Spleen (tissue), 7 donors: ENCODE measurements around a stretch of chr21.

DNA sequence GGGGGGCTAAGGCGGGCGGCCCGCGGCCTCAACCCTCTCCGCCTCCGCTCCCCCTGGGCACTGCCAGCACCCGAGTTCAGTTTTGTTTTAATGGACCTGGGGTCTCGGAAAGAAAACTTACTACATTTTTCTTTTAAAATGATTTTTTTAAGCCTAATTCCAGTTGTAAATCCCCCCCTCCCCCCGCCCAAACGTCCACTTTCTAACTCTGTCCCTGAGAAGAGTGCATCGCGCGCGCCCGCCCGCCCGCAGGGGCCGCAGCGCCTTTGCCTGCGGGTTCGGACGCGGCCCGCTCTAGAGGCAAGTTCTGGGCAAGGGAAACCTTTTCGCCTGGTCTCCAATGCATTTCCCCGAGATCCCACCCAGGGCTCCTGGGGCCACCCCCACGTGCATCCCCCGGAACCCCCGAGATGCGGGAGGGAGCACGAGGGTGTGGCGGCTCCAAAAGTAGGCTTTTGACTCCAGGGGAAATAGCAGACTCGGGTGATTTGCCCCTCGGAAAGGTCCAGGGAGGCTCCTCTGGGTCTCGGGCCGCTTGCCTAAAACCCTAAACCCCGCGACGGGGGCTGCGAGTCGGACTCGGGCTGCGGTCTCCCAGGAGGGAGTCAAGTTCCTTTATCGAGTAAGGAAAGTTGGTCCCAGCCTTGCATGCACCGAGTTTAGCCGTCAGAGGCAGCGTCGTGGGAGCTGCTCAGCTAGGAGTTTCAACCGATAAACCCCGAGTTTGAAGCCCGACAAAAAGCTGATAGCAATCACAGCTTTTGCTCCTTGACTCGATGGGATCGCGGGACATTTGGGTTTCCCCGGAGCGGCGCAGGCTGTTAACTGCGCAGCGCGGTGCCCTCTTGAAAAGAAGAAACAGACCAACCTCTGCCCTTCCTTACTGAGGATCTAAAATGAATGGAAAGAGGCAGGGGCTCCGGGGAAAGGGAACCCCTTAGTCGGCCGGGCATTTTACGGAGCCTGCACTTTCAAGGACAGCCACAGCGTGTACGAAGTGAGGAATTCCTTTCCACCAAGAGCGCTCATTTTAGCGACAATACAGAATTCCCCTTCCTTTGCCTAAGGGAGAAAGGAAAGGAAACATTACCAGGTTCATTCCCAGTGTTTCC, 158.2 kb downstream of the RUNX1 start:
- PRO-cap, 4 experiments = no peak in any of the 4 experiments
- RAMPAGE, long total RNA, 4 experiments = no peak in any of the 4 experiments

DNA sequence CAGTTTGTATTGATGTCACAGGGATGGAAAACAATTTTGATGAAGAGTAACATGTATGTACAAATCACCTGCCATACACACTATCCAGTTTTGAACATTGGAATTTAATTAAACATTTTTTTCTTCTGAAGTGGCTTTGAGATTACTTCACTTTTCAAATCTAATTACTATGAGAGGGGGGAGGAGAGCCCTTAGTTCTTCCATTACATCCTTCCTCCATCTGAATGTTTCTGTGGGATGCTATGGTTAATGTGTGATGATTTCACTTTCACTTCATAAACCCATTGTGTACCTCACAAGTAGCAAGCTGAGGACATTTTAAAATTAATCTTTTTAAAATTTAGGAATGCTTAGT, 156.9 kb downstream of the RUNX1 start:
- PRO-cap, 4 experiments = no peak in any of the 4 experiments
- RAMPAGE, long total RNA, 4 experiments = no peak in any of the 4 experiments

DNA sequence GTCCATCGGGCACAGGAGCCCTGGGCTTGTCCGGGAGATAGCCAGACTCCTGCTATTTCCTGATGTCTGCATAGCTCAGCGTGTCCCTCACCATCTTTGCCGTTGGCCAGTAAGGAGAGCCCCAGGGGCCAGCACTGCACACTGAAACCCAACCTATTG, 2.3 kb downstream of the RUNX1 start:
- PRO-cap, 4 experiments = no peak in any of the 4 experiments
- RAMPAGE, long total RNA, 4 experiments = no peak in any of the 4 experiments

- PRO-cap, 4 experiments = peak in 1 of 4 experiments; most common plus-strand start chr21:35227683 (in 1); most common minus-strand start chr21:35227419 (in 1)
- RAMPAGE, long total RNA, 4 experiments = no peak in any of the 4 experiments
Measured at GRCh38 chr21:35227116-35227773, 178.1 kb upstream of the RUNX1 start.

DNA sequence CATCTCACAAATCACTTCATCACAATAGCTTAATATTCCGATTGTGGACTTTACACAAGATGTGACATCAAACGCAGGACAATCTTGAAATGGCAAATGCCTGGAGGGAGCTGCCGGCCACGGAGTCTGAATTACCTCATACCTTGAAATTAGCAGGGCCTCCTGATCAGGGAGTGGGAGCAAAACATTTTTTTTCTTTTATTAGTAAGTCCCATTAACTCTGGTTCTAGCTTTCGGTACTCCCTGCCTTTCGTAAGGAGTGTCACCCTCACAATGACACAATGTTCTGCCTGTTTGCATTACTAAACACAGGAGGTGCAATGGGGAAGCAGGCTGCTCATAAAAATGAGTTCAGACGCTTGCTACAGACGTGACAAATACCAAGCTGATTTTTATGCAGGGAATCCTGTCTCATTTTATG, 204.9 kb upstream of the RUNX1 start:
- PRO-cap, 4 experiments = no peak in any of the 4 experiments
- RAMPAGE, long total RNA, 4 experiments = no peak in any of the 4 experiments

- PRO-cap, 4 experiments = no peak in any of the 4 experiments
- RAMPAGE, long total RNA, 4 experiments = no peak in any of the 4 experiments
Measured at GRCh38 chr21:35477998-35478706, 429.1 kb upstream of the RUNX1 start.

DNA sequence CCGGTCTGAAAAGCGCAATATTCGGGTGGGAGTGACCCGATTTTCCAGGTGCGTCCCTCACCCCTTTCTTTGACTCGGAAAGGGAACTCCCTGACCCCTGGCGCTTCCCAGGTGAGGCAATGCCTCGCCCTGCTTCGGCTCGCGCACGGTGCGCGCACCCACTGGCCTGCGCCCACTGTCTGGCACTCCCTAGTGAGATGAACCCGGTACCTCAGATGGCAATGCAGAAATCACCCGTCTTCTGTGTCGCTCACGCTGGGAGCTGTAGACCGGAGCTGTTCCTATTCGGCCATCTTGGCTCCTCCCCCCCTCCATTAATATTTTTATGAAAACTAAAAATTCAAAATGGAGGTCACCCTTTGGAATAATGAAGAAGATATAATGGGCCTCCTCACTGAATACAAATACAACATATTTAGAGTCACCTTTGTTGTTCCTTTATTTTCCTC, 450.4 kb upstream of the RUNX1 start:
- PRO-cap, 4 experiments = no peak in any of the 4 experiments
- RAMPAGE, long total RNA, 4 experiments = no peak in any of the 4 experiments

GRCh38 chr21:35529181-35529632, 480.1 kb upstream of the RUNX1 start:
- PRO-cap, 4 experiments = peak in 1 of 4 experiments; most common minus-strand start chr21:35529347 (in 1)
- RAMPAGE, long total RNA, 4 experiments = no peak in any of the 4 experiments

- PRO-cap, 4 experiments = no peak in any of the 4 experiments
- RAMPAGE, long total RNA, 4 experiments = no peak in any of the 4 experiments
Measured at GRCh38 chr21:36321488-36322206, 1.6 kb downstream of the MORC3 start.

DNA sequence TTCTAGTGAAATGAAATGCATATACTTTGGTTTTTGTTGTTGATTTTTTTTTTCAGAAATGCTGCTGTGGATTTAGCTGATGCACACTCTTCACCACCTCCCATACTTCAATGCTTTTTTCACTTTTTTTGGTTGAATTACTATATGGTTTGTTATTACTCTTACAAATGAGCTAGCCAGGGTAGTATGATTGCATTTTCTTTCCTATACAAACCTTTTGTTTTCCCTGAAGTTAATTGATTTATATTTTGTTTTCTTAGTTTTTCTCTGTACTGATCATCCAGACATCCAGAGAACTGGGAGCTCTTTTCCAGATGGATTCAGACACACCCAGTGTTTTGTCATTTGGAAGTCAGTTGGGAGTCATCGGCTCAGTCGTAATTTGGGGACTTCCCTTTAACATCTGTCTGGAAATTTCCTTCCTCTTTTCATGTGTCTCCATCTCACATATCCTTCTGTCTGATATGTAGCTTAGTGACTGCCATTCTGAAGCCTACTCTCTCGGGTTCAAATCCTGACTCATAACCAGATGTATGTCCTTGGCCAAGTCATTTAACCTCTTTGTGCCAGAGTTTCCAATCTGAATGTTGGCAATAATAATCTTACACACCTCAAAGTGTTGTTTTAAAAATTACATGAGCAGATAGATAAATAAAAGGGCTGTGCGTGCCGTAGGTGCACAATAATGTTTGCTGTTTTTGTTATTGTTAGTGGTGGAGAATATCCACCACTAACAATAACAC, 2.9 kb downstream of the MORC3 start:
- PRO-cap, 4 experiments = peak in 1 of 4 experiments; most common plus-strand start position 474 of the sequence (in 1); most common minus-strand start position 335 of the sequence (in 1)
- RAMPAGE, long total RNA, 4 experiments = no peak in any of the 4 experiments

GRCh38 chr21:36542598-36543182, 62.8 kb upstream of the CLDN14 start:
- PRO-cap, 4 experiments = peak in 1 of 4 experiments; most common minus-strand start chr21:36542780 (in 1)
- RAMPAGE, long total RNA, 4 experiments = start-site peak on the minus strand in 1 of 4 experiments, at chr21:36542780-36542800 at its widest, 8 reads per replicate

GRCh38 chr21:36698194-36698576, 730 bp upstream of the SIM2 start:
- PRO-cap, 4 experiments = no peak in any of the 4 experiments
- RAMPAGE, long total RNA, 4 experiments = no peak in any of the 4 experiments

DNA sequence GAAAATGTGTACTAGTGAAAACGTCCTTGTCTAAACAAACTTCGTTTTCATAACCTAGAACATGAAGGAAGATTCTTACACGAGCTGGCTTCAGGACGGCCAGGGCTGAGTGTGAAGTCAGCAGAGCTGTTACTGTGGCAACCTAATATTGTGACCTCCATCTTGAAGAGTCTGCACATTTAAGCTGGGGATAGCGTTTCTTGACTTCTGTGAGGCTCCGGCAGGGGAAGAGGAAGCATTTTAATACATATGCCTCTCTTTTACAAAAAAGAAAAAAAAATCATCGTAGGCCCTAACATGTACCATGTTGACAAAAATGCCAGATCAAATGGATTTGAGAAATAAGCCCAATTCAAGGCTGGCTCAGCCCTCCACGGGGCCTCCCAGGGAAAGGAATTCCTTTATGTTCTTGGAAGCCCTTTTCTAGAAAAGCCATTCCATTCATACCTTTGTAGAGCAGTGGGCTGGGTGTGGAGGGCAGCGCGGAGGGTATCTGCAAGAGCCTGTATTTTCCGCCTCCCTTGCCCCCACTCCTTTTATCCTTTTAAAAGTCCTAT, 51.1 kb downstream of the SIM2 start:
- PRO-cap, 4 experiments = no peak in any of the 4 experiments
- RAMPAGE, long total RNA, 4 experiments = no peak in any of the 4 experiments

DNA sequence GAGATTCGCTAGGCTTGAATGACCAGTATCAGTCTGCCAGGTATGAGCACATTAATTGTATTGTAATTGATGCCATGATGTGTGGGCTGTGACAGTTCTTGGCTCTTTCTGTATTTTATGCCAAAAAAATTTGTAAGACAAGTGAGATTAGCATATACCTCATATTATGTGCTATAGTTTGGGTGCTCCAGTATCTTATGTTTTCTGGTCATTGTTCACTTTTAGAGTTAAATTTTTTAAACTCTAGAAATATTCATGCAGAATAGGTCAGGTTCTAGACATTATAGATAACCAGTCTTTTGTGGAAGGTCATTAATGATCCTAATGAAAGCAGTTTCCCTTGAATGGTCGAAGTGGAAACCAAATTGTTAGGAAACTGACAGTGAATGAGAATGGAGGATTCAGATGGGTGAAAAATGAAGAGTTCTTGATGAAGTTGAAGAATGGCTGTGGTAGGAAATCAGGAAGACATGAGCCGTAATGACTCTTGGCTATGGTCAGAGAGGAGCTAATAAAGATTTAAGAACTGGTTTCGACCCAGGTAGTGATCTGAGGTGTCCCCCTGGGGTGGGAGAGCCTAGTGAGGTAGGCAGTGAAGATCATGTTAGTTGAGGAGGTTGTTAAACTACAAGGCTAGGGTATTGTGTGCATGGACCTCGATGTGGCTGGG, 12.2 kb downstream of the TTC3 start:
- PRO-cap, 4 experiments = no peak in any of the 4 experiments
- RAMPAGE, long total RNA, 4 experiments = no peak in any of the 4 experiments

- PRO-cap, 4 experiments = no peak in any of the 4 experiments
- RAMPAGE, long total RNA, 4 experiments = no peak in any of the 4 experiments
Measured at GRCh38 chr21:37159534-37159772, 86.4 kb downstream of the TTC3 start.

DNA sequence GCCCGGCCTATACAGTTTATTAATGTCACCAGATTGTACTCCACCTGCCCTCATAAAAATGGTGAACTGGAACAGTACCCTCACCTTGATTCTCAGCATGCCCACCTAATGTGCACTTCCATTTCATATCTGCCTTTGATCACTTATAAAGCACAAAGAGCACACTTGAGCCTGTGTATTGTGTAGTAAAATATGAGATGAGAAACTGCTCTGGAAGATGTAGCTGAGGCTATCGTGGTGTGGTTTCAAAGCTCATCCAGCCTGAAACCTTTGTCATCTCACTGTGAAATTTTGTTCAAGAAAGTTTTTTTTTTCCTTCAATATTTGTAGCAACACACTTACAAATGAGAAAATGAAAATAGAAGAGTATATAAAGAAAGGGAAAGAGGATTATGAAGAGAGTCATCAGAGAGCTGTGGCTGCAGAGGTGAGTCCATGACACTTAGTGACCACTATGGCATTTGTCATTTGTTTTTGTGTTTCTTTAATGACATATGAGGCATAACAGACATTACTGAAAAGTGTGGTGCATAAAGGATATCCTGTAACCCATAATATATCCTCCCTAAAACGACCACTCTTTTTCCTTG, 80.3 kb downstream of the VPS26C start:
- PRO-cap, 4 experiments = no peak in any of the 4 experiments
- RAMPAGE, long total RNA, 4 experiments = no peak in any of the 4 experiments

GRCh38 chr21:37210181-37210521, 57.0 kb downstream of the VPS26C start:
- PRO-cap, 4 experiments = no peak in any of the 4 experiments
- RAMPAGE, long total RNA, 4 experiments = no peak in any of the 4 experiments

DNA sequence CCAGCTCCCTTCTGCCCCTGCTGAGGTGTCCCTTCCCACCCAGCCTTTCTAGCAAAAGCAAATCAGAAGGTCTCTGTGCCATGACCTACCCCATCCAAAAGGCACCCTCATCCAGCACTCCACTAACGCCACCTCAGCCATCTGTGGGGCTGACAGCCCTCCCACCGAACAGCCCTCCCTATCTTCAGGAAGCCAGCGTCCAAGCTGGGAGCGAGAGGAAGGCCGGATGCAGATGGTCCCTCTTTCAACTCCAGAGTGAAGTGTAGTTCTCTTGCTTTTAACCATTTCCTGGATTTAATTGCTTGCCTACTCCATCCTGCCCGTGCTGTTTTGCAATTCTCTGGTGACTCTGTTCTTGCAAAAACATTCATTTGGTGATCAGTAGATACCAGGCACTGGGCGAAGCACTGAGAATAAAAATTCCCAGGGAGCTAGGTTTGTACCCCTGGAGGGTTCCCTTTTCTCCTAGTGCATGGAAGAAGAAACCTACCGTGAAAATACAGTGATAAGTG, 8.2 kb upstream of the DYRK1A start:
- PRO-cap, 4 experiments = peak in 1 of 4 experiments; most common minus-strand start position 257 of the sequence (in 1)
- RAMPAGE, long total RNA, 4 experiments = no peak in any of the 4 experiments

- PRO-cap, 4 experiments = no peak in any of the 4 experiments
- RAMPAGE, long total RNA, 4 experiments = no peak in any of the 4 experiments
Measured at GRCh38 chr21:37393050-37393882, 26.7 kb downstream of the DYRK1A start.

GRCh38 chr21:37398348-37399129, 32.0 kb downstream of the DYRK1A start:
- PRO-cap, 4 experiments = no peak in any of the 4 experiments
- RAMPAGE, long total RNA, 4 experiments = no peak in any of the 4 experiments